Non-pigmented ciliary epithelial cell (primary cell): Measurements from ENCODE around the gene C13orf42.

GRCh38 chr13:50037923-50038493, 22.8 kb downstream of the KCNRG start:
- RRBS = no CpG with 5 or more reads among the region's 4 CpGs

DNA sequence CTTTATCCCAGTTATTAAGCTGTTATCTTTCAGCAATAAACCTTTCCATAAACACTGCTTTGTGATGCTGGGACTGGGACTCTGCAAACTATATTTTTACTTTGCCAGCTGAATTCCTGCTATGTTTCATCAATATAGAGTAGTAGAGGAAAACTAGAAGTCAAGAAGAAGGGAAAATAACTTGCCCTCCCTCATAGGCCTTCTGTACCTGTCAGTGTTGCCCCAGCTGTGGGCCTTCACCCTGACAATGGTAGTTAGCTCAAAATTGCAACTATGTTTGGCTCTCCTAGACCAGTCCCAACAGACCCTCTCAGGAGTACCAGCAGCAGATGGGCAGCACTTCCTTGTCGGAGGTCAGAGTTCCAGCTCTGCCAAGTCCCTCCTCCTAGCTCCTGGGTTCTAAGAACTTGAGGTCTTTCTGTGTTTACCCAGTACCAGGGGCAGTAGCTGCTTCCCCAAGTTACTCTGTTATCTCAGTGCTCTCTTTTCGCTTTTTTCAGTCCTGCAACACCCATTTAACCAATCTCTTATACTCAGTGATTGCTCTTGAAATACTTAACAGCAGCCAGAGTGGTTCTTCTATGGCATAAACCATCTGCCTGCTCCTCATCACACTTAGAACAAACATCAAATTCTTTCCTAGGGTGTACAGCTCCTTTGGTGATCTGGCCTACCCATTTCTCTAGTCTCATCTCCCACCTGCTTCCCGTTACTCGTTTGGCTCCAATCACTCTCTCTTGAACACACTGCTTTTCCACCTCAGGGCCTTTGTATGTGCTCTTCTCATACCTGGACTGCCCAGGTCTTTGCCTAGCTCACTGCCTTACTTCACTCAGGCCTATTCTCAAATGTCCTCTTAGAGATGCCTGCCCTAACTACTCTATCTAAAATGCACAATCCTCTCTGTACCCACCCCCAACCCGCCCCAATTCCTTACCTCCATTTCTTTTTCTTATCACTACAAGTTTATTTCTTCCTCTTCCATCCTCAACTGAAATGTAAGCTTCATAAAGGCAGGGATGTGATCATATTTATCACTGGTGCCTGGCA, 100.2 kb downstream of the KCNRG start:
- RRBS = no CpG with 5 or more reads among the region's 5 CpGs

DNA sequence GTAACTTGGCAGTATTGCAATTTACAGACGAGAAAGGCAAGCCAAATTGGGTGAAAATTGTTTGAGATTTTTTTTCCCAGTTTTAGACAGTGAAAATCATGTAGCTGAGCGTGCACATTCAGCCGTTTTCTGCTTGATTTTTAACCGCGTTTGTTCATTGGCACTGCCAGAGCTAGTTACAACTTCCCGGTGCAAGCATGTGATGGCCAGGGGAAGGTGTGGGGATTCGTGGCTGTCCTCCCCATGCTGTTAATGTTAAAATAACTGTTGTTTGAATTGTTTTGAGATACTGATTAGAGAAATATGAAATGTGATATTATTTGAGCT, 125.5 kb downstream of the KCNRG start:
- RRBS = no CpG with 5 or more reads among the region's 7 CpGs

- RRBS = no CpG with 5 or more reads among the region's 9 CpGs
These were observed 342.2 kb downstream of the KCNRG start for GRCh38 chr13:50357336-50357997.

GRCh38 chr13:50370620-50371363, 355.5 kb downstream of the KCNRG start:
- RRBS = no CpG with 5 or more reads among the region's 6 CpGs

DNA sequence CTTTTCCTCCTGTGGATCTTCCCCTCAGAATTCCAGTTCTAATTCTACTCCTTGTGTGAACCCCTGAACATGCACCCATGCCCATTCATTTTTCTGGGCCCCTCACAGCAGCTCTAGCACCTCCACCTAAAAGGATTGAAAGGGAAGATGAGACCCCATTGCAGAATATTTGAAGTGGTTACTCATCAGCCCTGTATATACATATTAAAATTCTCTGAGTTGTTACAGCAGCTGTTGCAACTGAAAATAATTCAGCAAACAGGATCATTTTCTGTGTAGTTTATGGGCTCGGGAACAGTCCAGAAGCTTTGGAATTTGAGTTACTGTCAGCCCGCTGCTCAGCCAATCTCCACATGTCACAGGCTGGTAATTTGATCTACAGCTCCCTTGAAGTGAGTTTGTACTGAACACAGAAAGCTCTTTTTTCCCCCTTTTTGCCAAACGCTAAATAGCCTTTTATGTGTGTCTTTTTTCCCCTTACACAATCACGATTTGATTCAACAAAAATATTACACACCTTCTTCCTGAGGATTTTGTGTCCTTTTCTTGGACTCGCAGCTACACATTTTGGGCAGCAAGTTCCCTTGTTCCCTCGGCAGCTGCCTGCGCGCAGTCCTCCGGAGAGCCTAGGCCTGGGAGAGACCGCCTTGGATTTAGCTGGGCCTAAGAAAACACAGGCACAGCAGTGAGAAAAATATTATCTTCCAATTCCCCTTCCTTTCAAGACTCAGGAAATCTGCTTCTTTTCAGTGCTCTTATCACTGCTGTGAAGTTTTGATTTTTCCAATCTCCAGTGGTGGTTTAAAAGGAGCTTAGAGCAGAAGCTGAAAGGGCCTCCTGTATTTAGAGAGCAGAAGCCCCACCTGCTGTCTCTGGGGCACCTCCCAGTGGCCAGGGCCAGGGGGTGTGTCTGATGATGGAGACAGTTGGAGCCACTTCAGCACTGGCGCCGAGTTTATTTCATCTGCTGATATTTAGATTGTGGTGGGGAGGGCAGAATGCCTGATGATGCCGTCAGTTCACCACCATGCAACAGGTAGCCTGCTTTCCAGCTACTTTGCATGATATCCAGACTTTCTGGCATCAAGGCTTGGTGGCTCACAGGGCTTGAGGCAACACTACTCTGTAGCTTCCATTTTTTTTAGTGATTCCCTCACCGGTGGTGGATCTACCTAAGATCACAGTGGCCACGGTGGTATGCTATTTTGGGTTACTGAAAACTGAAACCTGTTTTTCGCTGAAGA, 371.5 kb downstream of the KCNRG start:
- RRBS = no CpG with 5 or more reads among the region's 16 CpGs

DNA sequence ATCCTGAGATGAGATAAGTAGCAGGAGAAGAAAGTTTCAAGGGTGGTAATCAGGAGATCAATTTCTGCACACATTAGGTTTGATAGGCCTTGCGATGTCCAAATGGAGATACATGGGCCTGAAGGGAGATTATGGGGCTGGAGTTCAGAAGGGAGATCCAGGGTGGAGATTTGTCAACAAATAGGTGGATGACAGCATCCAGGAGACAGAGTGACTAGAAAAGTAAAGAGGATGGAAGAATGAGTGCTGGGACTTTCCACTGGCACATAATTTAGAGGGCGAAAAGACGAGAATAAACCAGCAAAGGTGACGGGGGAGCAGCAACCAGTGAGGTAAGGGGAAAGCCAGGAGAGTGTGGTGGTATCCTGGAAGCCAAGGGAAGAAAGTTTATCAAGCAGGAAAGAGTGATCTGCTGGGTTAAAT, 333.0 kb downstream of the DLEU7 start:
- RRBS = no CpG with 5 or more reads among the region's 4 CpGs

- RRBS = no CpG with 5 or more reads among the region's 3 CpGs
These were observed 159.1 kb downstream of the DLEU7 start for GRCh38 chr13:50684324-50684786.

GRCh38 chr13:50909907-50910938, 632 bp downstream of the RNASEH2B start:
- RRBS = 2% methylated on average over 46 of the region's 84 CpGs

DNA sequence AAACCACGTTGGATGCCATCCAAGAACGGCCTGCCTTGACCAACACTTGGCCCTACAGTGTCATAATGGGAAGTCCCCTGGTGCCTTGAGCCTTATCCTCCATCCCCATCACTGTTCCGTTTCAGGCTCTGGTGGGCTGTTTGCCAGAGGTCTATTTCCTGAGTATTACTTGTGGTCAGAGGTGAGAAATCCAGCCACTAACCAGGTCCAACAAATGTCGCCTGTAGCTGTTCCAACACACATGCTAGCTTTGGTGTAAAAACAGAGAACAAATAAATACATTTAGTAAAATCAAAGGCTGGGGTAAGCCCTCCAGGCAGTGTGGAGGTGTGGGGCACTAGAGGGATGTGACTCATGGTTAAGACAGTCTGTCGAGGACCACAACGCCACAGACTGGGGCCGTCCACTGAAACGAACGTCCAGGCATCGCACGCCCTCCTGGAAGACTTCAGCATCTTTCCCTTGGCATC, 44.6 kb downstream of the C13orf42 start:
- RRBS = no CpG with 5 or more reads among the region's 11 CpGs

DNA sequence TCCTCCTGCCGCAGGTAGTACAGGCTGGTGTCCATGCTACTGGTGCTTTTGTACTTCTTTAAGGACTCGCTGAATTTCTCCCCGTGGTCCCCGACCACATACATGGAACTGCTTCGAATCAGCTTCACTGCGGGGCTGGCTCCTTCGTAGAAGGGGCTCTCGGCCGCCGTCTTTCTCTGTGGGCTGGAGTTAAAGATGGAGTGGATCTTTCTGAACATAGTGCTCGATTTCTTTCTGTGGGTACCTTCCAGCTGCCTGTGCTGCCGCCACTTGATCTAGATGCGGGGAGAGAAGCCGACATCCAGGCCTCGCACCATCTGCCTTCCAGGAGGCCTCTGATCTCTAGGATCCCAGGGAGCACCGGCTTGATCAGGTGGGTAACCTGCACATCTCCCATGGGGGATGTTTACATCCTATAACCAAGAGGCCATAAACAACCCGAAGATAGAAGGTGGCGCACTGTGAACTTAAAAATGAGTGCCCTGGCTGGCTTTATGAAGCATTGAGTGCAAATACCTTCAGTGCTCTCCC, at the start of gene C13orf42:
C13orf42 (minus strand) TSS at position 283 of the 531 bp plus-strand sequence.
- RRBS = no CpG with 5 or more reads among the region's 18 CpGs

- RRBS = no CpG with 5 or more reads among the region's 2 CpGs
These were observed 13.6 kb downstream of the FAM124A start for GRCh38 chr13:51235864-51236176.

DNA sequence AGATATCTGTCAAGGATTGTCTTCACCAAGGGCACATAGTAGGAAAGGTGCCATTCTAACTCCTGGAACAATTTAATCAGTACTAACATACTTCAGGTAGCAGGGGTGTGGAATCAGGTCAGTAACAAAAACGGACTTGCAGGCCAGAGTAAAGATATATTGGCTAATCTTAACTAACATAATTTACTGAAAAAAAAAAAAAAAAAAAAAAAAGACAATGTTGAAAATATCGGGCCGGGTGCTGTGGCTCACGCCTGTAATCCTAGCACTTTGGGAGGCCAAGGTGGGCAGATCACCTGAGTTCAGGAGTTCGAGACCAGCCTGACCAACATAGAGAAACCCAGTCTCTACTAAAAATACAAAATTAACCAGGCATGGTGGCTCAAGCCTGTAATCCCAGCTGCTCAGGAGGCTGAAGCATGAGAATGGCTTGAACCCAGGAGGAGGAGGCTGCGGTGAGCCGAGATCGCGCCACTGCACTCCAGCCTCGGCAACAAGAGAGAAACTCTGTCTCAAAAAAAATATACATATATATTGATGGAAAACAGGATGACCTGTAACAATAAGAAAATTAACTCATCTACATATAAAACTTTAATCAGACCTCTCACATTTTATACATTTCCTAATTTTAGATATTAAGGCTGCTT, 5.2 kb downstream of the INTS6 start:
- RRBS = no CpG with 5 or more reads among the region's 10 CpGs

GRCh38 chr13:51589550-51590147, 5.4 kb downstream of the WDFY2 start:
- RRBS = no CpG with 5 or more reads among the region's 3 CpGs

DNA sequence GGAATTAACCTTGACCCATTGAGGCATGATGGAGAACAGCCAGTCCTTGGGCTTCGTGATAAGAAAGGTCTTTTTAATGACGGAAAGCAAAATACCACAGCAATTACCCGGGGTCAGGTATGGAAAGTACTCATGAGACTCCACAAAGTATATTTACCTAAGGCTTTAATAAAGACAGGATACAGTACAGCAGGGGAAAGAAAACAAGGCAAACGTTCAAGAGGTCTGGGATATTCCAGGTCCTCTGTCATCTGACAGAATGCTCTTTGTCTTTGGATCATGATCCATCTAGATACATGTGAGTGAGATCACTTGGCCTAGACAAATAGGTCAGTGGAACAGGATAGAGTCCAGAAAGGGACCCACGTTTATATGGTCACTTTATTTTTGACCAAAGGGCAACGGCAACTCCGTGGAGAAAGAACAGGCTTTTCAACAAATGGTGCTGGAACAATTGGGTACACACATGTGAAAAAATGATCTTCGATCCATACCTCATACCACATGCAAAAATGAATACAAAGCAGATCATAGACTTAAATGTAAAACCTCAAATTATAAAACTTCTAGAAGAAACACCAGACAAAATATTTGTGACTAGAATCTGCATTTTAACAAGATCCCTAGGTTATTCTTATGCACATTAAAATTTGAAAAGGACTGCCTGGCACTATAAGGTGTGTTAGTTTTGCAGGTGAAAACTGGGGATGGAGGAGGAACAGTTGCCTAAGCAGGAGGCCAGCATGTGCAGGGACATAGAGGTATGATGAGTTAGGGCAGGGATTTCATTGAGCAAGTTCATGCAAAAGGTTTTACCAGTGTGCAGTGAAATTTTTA, 52.4 kb downstream of the WDFY2 start:
- RRBS = no CpG with 5 or more reads among the region's 8 CpGs

DNA sequence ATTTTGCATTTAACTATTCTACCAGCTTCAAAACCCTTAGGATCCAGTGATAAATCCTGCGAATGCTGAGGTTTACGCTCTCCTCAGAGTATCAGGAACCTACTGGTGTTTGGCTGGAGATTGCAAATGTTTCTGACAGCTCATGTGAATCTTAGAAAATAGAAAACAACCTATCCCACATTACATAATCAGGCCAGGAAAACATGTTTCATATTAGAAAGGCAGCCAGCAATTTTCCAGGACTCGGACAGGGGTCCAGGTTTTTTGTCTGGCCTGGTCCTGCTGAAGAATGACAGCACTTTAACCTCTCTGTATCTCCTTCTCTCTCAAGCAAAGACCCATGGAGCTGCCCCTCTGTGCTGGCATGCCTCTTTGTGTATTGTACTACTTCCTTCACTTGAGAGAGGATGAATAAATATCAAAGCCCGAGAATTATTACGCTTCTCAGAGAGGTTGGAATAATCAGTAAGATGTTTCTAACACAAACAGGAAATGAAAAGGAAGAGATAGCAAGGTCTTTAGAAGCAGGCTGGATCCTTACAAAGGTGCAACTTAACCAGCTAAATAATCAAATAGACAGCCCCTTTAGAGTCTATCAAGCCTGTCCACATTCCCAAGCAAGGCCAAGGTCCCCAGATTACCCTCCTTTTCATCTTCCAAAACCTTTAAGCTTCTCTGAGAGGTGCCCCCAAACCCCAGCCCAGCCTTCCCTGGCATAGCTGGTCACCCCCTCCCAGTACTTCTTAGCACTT, 17.1 kb downstream of the DHRS12 start:
- RRBS = no CpG with 5 or more reads among the region's 5 CpGs

GRCh38 chr13:51804411-51805362, 724 bp upstream of the DHRS12 start:
- RRBS = 0% methylated on average over 1 of the region's 22 CpGs

DNA sequence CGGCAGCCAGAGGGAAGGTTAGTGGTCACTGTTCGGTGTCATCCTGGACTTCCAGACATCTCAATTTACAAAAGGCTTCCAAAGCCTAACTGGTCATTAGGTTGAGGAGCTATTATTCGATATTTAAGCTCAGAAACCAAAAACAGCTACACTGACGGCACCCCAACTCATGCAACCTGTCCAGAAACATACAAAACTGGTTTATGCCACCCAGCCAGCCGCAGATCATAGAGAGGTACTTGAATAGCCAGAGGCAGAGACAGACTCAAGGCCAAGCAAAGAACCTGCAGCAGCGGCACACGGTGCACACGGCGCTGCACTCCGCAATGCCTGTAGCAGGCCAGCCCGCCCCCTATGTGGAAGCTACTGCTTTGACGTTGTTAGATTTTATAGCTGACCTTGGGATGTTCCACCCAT, 11.8 kb upstream of the DHRS12 start:
- RRBS = no CpG with 5 or more reads among the region's 12 CpGs

- RRBS = no CpG with 5 or more reads among the region's 13 CpGs
These were observed 66.4 kb downstream of the CCDC70 start for GRCh38 chr13:51927928-51928719.